ENCODE results near the genes ZFP14, ZNF875, ZNF540 and PPP1R14A.

- RRBS, result under 1% methylated on average over 16 of the region's 69 CpGs
Measured at GRCh38 chr19:36378530-36379484, at the start of gene ZFP14. ZFP14 (minus strand) TSS chr19:36379201.

DNA sequence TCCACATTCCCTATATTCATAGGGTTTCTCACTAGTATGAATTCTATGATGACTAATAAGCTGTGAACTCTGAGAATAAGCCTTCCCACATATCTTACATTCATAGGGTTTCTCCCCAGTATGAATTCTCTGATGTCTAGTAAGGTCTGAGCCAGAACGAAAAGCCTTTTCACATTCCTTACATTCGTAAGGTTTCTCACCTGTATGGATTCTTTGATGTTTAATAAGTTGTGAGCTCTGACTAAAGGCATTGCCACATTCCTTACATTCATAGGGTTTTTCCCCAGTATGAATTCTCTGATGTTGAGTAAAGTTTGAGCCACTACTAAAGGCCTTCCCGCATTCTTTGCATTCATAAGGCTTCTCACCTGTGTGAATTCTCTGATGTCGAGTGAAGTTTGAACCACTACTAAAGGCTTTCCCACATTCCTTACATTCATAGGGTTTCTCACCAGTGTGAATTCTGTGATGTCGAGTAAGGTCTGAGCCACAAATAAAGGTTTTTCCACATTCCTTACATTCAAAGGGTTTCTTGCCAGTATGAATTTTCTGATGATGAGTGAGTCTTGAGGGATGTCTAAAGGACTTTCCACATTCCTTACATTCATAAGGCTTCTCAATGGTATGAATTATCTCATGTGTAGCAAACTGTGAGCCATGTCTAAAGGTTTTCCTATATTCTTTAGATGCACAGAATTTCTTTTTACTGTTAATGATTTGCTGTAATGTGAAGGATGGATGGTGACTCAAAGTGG lies 30.8 kb upstream of the ZFP82 start:
- RRBS, result no CpG with 5 or more reads among the region's 5 CpGs

GRCh38 chr19:36605413-36606140 lies 464 bp downstream of the ZNF382 start:
- RRBS, result 8% methylated on average over 11 of the region's 47 CpGs

DNA sequence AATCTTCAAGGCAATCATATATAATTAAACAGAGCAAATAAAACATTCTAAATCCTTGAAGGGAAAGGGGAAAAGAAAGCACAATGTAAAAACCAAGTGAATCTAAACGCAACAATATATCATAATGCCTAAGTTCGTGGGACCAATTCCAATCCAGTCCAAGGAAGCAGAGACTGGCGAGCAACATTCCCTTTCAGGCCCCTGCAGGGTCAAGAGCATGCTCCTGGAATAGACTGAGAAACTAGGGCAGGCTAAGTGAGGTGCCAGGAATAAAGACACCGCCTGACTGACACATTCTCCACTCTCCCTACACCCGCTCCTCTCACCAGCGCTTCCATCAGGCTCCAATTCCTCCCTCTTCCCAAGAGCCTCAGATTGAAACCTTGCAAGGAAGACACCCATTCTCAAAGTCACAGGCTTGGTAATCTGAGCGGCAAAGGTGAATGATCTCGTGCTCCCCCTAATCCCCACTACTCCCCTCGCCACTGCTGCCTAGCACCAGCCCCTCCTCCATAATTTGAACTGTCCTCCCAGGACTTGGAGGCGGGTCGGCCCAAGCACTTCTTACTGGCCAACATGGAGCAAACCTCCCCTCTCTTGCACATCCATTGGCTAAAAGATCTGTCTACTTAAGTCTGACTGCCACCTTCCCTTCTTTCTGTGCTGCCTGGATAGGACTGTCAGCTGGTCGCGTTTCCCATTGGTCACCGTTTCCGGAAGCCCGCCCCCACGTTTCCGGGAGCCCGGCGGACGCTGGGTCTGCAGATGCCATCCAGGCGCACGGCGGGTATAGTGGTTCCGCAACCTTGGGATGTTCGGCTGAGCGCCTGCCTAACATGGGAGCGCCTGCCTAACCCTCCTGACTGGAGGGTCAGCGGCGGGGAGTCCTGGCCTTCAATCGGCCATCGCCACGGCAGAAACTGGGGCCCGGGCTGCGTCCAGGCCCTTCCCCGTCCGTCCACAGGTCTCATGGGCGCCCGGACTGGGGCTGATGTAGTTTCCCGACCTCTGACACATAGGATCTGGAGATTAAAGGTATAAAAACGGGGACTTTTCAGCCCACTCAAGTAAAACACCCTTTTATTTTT lies 33.5 kb downstream of the ZNF383 start:
- RRBS, result 5% methylated on average over 6 of the region's 41 CpGs

DNA sequence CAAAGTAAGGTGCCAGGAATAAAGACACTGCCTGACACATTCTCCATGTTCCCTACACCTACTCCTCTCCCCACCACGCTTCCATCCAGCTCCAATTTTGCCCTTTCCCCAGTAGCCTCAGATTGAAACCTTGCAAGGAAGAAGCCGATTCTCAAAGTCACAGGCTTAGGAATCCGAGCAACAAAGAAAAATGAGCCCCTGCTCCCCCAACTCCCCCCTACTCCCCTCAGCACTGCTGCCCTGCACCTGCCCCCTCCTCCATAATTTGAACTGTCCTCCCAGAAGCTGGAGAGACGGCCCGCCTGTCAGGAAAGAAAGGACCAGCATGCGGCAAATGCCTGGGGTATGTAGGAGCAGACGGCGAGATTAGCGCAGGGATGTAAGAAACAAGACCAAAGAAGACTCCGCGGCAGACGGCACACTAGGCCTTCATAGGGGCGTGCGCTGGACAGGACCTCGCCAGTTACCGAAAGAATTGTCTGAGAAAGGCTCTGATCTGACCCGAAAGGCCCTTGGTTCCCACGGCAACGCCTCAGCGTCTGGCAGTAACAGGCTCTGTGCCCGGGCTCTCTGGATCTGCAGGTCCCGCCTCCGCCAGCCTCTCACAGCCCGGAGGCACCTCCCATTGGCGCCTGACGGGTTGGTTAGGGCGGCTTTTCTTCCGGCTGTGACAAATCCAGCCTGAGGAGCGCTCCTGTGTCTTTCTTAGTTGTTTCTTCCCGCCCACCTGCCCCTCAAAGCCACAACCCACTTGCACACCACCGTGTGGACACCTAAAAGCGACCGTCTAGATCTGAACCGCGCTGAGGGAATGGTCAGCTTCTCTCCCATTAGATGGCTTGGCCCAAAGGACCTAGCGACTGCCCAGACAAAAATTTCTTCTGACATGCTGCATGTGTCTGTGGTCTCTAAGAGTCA lies 21.9 kb upstream of the ZNF875 start:
- RRBS, result no CpG with 5 or more reads among the region's 36 CpGs

DNA sequence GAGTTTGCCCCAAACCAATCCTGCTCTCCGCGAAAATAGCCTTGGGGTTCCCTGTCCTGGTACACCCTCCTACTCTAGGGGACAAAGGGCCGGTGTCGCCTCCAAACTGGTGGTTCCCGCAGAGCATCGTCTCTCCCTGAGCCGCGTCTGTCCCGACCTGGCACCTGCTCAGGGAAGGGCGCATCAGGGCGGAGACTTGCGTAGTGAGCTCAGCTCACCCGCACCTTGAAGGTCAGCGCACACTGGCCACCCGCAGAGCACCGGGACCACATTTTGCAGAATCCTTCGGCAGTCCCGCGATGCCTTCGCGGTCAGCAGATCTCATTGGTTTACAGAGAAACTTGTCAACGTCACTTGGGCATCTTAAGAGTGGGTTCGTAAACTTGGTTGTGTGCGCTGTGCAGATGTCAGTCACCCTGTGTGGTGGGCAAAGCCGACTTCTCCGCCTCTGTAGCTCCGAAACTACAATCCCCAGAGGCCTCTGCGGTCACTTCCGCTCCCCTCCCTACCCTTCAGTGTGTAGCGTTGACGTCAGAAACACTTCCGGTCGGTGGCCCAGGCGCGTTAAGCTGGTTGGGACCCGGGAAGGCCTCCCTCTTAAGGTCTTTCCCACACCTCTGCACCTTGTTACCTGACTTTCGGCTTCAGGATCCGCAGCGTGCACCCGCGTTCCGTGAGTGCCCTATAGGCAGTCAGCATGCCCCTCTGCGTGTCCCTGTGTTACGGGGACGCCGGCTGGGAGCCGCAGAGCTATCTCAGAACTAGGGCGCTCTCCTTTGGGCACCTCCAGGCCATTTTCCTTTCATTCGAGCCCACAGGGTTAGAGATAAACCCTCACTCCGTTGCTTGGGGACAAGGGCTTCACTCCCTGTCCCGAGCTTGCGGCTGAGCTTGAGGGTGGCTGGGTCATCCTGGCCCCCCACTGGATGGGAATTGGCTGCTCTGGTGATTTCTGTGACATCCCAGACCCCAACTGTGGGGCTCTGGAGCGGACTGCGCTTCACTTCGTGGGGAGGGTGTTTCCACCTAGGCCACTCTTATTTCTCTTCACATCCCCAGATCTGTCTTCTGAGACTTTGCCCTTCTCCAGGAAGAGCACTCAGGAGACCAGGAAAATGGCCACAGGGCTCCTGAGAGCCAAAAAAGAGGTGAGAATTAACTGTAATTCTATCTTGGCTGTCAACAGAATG lies at the start of gene ZNF875:
ZNF875 (plus strand) TSS at position 540 of the 1,190 bp plus-strand sequence.
- RRBS, result 65% methylated on average over 1 of the region's 55 CpGs

GRCh38 chr19:37388783-37389451 lies 18.0 kb downstream of the ZNF527 start:
- RRBS, result no CpG with 5 or more reads among the region's 8 CpGs

DNA sequence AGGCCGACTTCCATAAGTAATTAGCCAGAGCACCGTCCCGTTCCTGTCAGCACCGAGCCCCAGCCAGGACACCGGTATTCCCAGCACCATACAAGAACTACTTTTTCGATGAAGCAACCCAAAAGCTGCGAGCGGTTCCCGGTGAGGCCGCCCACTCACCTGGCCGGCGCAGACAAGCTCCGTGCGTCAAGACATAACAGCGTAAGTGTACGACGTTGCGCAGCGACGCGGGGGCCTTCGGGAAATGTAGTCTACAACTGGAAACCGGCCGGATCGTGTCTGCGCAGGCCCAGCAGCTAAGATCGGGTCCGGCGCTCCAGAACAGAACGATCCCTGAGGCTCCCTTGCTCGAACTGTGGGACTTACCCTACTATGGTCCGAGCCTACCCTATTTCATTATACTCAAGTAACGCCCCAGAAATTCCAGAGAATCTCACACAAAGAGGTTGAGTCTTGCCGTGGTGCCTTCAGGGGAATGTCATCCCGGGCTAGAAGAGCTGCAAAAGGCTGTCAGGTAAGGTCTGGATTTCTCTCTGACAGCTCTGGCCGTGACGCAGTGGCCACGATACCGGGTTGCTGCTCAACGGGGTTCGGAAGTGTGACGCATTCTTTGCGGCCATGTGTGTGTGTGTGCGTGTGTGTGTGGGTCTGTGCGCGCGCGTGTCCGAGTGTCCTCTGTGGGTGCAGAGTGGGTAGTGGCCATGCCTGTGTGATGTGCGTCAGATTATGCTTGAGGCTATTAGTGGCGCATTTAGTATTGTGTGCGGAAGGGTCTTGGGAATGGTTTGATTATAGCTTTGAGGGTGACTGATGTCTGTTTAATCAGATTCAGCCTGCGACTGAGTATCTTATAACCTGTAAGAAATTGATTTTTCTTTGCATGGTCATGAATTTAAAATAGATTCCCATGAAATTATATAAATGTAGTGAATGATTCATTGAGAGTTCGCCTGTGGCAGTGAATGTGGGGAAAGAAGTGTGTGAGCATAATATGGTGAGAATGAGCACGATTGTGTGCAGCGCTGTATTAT lies at the start of gene ZNF540:
ZNF540 (plus strand) TSS at position 295 of the 1,031 bp plus-strand sequence.
- RRBS, result under 1% methylated on average over 19 of the region's 56 CpGs

DNA sequence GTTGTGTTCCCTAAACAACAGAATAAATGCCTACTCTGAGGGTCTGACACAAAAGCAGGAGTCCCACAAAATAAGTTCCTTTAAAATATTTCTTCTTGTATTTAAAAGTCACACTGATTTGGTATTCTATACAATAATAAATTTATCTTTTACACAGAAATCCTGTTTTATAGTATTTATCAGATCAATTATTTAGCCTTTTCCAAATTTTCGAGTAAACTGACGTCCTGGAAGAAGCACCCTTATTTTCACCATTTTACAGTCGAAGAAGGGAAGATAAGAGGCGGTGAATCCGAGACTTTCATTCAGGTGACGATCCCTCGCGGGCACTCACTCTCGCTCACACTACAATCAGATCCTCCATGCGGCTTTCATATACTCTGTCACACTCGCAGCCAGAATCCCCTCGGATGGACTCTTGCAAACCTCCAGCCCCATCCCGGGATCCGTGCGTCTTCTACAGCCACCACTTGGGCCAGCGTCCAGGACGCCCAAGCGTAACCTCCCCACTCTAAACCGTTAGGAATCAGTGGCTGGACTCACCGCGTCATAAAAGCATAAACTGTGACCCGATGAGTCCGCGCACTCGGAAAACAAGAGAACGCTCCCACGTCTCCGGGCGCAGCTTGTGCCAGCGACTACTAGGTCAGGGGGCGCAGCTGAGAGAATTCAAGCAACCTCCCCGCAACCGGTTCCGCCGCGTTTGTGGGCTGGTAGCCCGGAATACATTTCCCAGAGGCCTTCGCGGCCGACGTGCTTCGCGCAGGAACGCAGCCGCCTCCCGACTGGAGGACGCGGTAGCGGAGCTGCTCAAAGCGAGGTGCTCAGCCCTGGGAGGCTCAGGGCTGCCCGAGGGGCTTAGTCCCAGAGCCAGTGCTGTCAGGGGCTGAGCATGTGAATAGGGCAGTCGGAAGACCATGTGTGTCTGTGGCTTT lies 27.7 kb downstream of the ZNF607 start:
- RRBS, result 2% methylated on average over 5 of the region's 52 CpGs

GRCh38 chr19:37696724-37697647 lies 22.6 kb downstream of the ZNF607 start:
- RRBS, result no CpG with 5 or more reads among the region's 19 CpGs

GRCh38 chr19:37739538-37740224 lies 20.1 kb upstream of the ZNF607 start:
- RRBS, result no CpG with 5 or more reads among the region's 4 CpGs

- RRBS, result no CpG with 5 or more reads among the region's 9 CpGs
Measured at GRCh38 chr19:38055129-38055863, 148.3 kb downstream of the SIPA1L3 start.

DNA sequence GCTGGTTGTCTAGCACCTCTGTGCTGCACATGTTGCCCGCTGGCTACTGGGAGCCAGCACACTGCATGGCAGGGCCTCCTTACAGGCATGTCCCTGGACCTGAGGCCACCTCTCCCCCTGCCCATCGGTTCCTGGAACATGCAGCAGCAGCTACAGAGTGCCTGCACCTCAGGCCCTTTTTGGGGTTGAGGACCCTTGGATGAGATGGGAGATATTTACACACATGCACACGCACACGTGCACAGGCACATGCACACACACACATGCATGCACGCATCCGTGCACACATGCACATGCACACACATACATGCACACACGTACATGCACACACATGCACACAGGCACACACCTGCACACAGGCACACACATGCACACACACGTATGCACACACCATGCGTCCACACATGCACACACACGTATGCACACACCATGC lies 112.4 kb downstream of the DPF1 start:
- RRBS, result no CpG with 5 or more reads among the region's 10 CpGs

- RRBS, result no CpG with 5 or more reads among the region's 20 CpGs
Measured at GRCh38 chr19:38227787-38228387, 3.9 kb upstream of the DPF1 start.

DNA sequence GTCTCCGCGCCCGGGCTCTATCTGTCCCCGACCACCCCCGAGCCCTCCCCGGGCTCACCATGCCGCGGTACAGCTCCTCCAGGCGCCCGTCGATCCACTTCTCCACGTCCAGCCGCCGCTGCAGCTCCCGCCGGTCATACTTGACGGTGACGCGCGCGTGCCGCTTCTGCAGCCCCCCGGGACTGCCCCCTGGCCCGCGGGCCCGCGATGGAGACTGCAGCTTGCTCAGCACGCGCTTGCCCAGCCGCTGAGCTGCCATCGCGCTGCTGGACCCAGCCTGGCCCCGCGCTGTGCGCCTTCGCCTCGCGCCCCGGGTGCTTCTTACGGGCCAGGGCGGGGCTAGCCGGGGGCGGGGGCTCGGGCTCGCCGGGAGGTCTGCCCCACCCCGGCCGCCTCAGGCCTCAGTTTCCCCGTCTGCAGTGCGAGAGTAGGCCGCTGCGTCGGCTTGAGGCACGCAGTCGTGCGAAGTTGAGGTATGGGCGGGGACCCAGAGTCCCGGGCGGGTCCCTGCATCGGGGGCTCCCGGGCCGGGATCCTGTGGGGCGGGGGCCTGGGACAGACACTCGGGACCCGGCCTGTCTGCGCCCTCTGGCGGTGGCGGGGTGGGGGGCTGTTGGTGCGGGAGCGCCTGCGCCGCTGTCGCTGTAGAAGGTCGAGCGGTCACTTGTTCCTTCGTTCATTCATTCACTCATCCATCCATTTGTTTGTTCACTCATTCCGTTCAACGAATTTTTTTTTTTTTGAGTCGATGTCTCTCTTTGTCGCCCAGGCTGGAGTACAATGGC lies at the start of gene PPP1R14A:
PPP1R14A (minus strand) TSS at position 294 of the 785 bp plus-strand sequence.
- RRBS, result 6% methylated on average over 29 of the region's 80 CpGs

GRCh38 chr19:38277360-38278087 lies 13.2 kb downstream of the SPINT2 start:
- RRBS, result no CpG with 5 or more reads among the region's 7 CpGs

DNA sequence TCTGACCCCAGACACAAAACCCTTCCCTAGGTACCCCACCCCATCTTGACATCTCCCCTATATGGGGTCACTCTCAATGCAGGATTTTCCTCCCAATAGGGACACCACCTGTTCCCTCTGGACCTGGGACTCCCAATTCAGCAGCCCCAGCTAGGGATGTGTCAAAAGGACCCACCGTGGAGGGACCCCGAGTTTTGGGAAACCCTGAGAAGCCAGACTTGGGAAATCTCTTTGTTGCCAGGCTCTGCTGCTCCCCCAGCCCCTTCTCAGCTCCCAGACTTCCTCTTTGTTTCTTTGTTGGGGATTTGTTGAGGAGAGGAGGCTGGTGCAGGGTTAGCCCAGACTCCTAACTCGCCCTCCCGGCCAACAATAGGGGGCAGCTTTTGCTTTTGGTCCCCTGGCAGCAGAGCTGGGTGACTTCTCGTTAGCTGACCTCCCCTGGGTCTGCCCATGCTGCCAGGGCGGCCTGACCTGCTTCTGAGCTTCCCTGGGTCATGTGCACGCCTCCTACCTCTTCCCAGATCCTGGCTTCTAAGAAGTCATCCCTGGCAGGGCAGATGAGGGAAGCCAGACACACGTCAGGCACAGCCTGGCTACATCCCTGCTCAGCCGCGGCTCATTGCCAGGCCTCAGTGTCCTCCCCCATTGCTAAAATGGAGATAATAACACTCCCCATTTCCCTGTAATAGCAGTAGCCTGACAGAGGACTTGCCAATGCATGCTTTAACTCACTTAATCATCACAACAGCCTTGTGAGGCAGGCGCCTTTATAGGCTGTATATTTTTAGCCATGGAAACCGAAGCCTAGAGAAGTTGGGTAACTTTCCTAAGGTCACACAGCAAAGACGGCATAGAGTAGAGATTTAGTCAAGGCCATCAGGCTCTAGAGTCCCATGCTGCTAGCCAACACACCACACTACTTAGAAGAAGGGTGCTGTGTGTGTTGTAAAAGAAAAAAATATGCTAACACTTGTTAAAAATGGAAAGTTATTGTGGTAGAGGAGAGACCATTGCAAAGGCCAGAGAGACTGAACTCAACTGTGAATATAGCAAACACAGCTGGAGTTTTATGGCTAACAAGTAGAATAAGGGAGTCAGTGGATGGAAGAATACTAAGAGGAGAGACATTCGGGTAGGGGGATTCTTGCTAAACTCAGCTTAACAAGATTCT lies 2.1 kb downstream of the KCNK6 start:
- RRBS, result no CpG with 5 or more reads among the region's 14 CpGs

GRCh38 chr19:38327619-38328195 lies 7.9 kb upstream of the CATSPERG start:
- RRBS, result no CpG with 5 or more reads among the region's 7 CpGs

GRCh38 chr19:38383232-38383723 lies 4.6 kb downstream of the GGN start:
- RRBS, result 80% methylated on average over 1 of the region's 10 CpGs

DNA sequence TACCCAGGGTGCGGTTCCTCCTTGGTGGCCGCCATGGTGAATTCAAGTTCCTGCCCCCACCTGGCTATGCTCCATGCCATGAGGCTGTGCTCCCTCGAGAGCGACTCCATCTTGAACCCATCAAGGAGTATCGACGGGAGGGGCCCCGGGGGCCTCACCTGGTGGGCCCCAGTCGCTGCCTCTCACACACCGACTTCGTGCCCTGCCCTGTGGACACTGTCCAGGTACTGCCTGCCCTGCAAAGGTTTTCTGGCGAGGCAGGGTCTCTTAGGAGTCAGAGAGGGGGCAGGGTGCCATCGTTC lies 26.8 kb downstream of the RYR1 start:
- RRBS, result no CpG with 5 or more reads among the region's 12 CpGs